K562 (cell line): ENCODE data around the gene CAPN11.

DNA sequence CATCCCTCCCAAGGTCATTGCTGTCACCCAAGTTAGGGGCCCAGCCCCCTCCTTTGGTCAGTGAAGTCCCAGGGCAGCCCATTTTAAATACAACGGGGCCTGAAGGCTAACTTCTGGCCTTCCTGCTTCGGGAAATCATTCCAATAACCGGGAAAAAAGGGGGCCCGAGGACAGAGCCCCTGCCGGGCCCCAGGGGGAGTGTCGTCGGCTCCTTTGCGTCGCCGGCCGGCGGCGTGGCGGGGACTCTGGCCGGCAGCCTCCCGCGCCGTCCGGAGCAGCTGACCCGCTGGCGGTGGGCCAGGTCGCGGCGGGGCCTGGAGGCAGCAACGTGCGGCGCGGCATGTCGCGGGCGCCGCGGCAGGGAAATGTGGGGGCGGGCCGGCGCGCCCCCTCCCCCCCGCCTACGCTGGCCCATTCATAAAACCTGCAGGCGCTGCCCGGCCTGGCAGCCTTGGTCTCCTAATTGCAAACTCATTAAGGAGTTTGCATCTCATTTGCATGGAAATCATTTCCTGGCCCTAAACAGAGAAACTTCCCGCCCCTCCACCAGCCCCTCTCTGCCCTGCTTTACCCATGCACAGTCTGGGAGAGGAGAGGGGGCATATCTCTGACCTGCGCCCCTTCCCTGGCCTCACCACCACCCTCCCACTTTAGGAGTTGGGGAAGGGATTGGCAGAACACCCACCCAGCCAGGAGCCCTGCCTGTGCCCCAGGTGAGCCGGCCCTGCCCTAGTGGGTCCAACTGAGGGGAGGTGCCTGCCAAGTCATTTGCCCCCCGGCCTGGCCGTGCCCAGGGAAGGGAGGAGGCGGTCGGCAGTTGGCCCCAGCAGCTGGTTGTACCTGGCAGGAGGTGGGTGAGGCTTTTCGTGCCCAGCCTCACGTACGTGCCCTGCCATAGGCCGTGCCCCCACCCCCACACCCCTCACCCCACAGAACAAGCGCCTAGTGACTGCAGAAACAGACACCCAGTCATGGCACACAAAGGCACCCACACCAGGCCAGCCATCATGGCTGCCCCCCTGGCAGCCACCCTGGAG lies 50.6 kb downstream of the MRPL14 start:
- RAMPAGE, long total RNA: no peak
- RRBS: 21% methylated on average over 11 of the region's 53 CpGs
PRO-cap:
- standard: bidirectional peak, plus-strand start at position 300 of the sequence, minus-strand start at position 247 of the sequence; bidirectional peak, plus-strand start at position 418 of the sequence, minus-strand start at position 367 of the sequence
- CoPRO, capped RNA only, 2 experiments: peak in 1 of 2 experiments; most common plus-strand start position 341 of the sequence (in 1); most common minus-strand start position 247 of the sequence (in 1)
- CoPRO, capped and uncapped RNA, 2 experiments: peak in 1 of 2 experiments; most common plus-strand start position 272 of the sequence (in 1); most common minus-strand start position 247 of the sequence (in 1)
- CoPRO, uncapped RNA only, 2 experiments: no peak in any of the 2 experiments
CAGE:
- cytosol, long polyA plus RNA: no peak
- long polyA plus RNA: no peak
- nucleolus, long total RNA: no peak
- nucleus, long polyA plus RNA: no peak

GRCh38 chr6:44084394-44085192 lies 42.7 kb downstream of the MRPL14 start:
- RAMPAGE, long total RNA: no peak
- RRBS: no CpG with 5 or more reads among the region's 9 CpGs
PRO-cap:
- standard: no peak
- CoPRO, capped RNA only, 2 experiments: no peak in any of the 2 experiments
- CoPRO, capped and uncapped RNA, 2 experiments: no peak in any of the 2 experiments
- CoPRO, uncapped RNA only, 2 experiments: no peak in any of the 2 experiments
CAGE:
- cytosol, long polyA plus RNA: no peak
- long polyA plus RNA: no peak
- nucleolus, long total RNA: no peak
- nucleus, long polyA plus RNA: no peak

- RAMPAGE, long total RNA: no peak
- RRBS: 89% methylated on average over 3 of the region's 5 CpGs
PRO-cap:
- standard: no peak
- CoPRO, capped RNA only, 2 experiments: no peak in any of the 2 experiments
- CoPRO, capped and uncapped RNA, 2 experiments: no peak in any of the 2 experiments
- CoPRO, uncapped RNA only, 2 experiments: no peak in any of the 2 experiments
CAGE:
- cytosol, long polyA plus RNA: no peak
- long polyA plus RNA: no peak
- nucleolus, long total RNA: no peak
- nucleus, long polyA plus RNA: no peak
Measured at GRCh38 chr6:44136251-44136642, 8.9 kb downstream of the TMEM63B start.

GRCh38 chr6:44148489-44149484 lies 9.8 kb upstream of the CAPN11 start:
- RAMPAGE, long total RNA: no peak
- RRBS: no CpG with 5 or more reads among the region's 18 CpGs
PRO-cap:
- standard: no peak
- CoPRO, capped RNA only, 2 experiments: no peak in any of the 2 experiments
- CoPRO, capped and uncapped RNA, 2 experiments: no peak in any of the 2 experiments
- CoPRO, uncapped RNA only, 2 experiments: peak in 1 of 2 experiments; most common plus-strand start chr6:44149187 (in 1)
CAGE:
- cytosol, long polyA plus RNA: no peak
- long polyA plus RNA: no peak
- nucleolus, long total RNA: no peak
- nucleus, long polyA plus RNA: no peak

GRCh38 chr6:44158600-44158913 lies at the start of gene CAPN11:
TSS of gene CAPN11 (plus strand) at chr6:44158820.
- RAMPAGE, long total RNA: no peak
- RRBS: no CpG with 5 or more reads among the region's 3 CpGs
PRO-cap:
- standard: no peak
- CoPRO, capped RNA only, 2 experiments: no peak in any of the 2 experiments
- CoPRO, capped and uncapped RNA, 2 experiments: no peak in any of the 2 experiments
- CoPRO, uncapped RNA only, 2 experiments: no peak in any of the 2 experiments
CAGE:
- cytosol, long polyA plus RNA: no peak
- long polyA plus RNA: no peak
- nucleolus, long total RNA: no peak
- nucleus, long polyA plus RNA: no peak

GRCh38 chr6:44217926-44218921 lies 1.5 kb downstream of the MYMX start:
- RAMPAGE, long total RNA: no peak
- RRBS: no CpG with 5 or more reads among the region's 12 CpGs
PRO-cap:
- standard: no peak
- CoPRO, capped RNA only, 2 experiments: no peak in any of the 2 experiments
- CoPRO, capped and uncapped RNA, 2 experiments: no peak in any of the 2 experiments
- CoPRO, uncapped RNA only, 2 experiments: no peak in any of the 2 experiments
CAGE:
- cytosol, long polyA plus RNA: no peak
- long polyA plus RNA: no peak
- nucleolus, long total RNA: no peak
- nucleus, long polyA plus RNA: no peak

- RAMPAGE, long total RNA: no peak
- RRBS: no CpG with 5 or more reads among the region's 28 CpGs
PRO-cap:
- standard: bidirectional peak, plus-strand start at chr6:44237729, minus-strand start at chr6:44237533
- CoPRO, capped RNA only, 2 experiments: peak in 2 of 2 experiments; most common plus-strand start chr6:44237724 (in 1); most common minus-strand start chr6:44237530 (in 1)
- CoPRO, capped and uncapped RNA, 2 experiments: no peak in any of the 2 experiments
- CoPRO, uncapped RNA only, 2 experiments: peak in 2 of 2 experiments; most common plus-strand start chr6:44236982 (in 1); most common minus-strand start chr6:44237644 (in 1)
CAGE:
- cytosol, long polyA plus RNA: no peak
- long polyA plus RNA: no peak
- nucleolus, long total RNA: no peak
- nucleus, long polyA plus RNA: no peak
Measured at GRCh38 chr6:44236863-44237852, 9.7 kb upstream of the HSP90AB1 start.

GRCh38 chr6:44245672-44246747 lies 891 bp upstream of the HSP90AB1 start:
- RAMPAGE, long total RNA: no peak
- RRBS: no CpG with 5 or more reads among the region's 71 CpGs
PRO-cap:
- standard: bidirectional peak, plus-strand start at chr6:44246504, minus-strand start at chr6:44246349
- CoPRO, capped RNA only, 2 experiments: peak in 2 of 2 experiments; most common plus-strand start chr6:44246470 (in 1); most common minus-strand start chr6:44246349 (in 2)
- CoPRO, capped and uncapped RNA, 2 experiments: no peak in any of the 2 experiments
- CoPRO, uncapped RNA only, 2 experiments: peak in 1 of 2 experiments; most common plus-strand start chr6:44246491 (in 1); most common minus-strand start chr6:44246343 (in 1)
CAGE:
- cytosol, long polyA plus RNA: no peak
- long polyA plus RNA: no peak
- nucleolus, long total RNA: no peak
- nucleus, long polyA plus RNA: no peak

DNA sequence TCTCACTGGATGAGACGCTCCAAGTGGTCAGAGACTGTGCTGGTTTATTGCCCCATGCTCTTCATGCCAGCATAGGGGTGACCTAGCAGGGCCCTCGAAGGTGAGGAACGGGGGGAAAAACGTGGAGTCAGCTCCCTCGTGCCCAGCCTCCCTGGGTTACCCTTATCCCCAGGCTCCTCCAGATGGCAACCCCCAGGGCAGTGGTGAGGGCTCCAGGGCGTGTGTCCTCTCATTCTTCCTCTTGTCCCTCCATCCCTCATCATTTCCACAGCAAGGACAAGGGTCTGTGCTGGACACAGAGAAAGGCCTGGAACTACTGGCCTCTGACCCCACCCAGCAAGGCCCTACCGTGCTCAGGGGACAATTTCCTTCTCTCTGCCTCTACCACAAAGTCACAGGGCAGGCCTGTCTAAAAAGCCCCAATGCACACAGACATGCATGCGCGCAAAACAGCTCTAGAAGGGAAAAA lies 923 bp upstream of the SLC35B2 start:
- RAMPAGE, long total RNA: no peak
- RRBS: no CpG with 5 or more reads among the region's 9 CpGs
PRO-cap:
- standard: no peak
- CoPRO, capped RNA only, 2 experiments: no peak in any of the 2 experiments
- CoPRO, capped and uncapped RNA, 2 experiments: no peak in any of the 2 experiments
- CoPRO, uncapped RNA only, 2 experiments: peak in 1 of 2 experiments; most common plus-strand start position 258 of the sequence (in 1); most common minus-strand start position 46 of the sequence (in 1)
CAGE:
- cytosol, long polyA plus RNA: no peak
- long polyA plus RNA: no peak
- nucleolus, long total RNA: no peak
- nucleus, long polyA plus RNA: no peak

- RAMPAGE, long total RNA: no peak
- RRBS: no CpG with 5 or more reads among the region's 12 CpGs
PRO-cap:
- standard: no peak
- CoPRO, capped RNA only, 2 experiments: no peak in any of the 2 experiments
- CoPRO, capped and uncapped RNA, 2 experiments: no peak in any of the 2 experiments
- CoPRO, uncapped RNA only, 2 experiments: no peak in any of the 2 experiments
CAGE:
- cytosol, long polyA plus RNA: no peak
- long polyA plus RNA: no peak
- nucleolus, long total RNA: no peak
- nucleus, long polyA plus RNA: no peak
Measured at GRCh38 chr6:44262873-44263912, 2.2 kb downstream of the NFKBIE start.

- RAMPAGE, long total RNA: no peak
- RRBS: no CpG with 5 or more reads among the region's 12 CpGs
PRO-cap:
- standard: no peak
- CoPRO, capped RNA only, 2 experiments: no peak in any of the 2 experiments
- CoPRO, capped and uncapped RNA, 2 experiments: no peak in any of the 2 experiments
- CoPRO, uncapped RNA only, 2 experiments: no peak in any of the 2 experiments
CAGE:
- cytosol, long polyA plus RNA: no peak
- long polyA plus RNA: no peak
- nucleolus, long total RNA: no peak
- nucleus, long polyA plus RNA: no peak
Measured at GRCh38 chr6:44272880-44273335, 2.7 kb downstream of the TMEM151B start.

- RAMPAGE, long total RNA: no peak
- RRBS: 12% methylated on average over 26 of the region's 85 CpGs
PRO-cap:
- standard: no peak
- CoPRO, capped RNA only, 2 experiments: no peak in any of the 2 experiments
- CoPRO, capped and uncapped RNA, 2 experiments: no peak in any of the 2 experiments
- CoPRO, uncapped RNA only, 2 experiments: no peak in any of the 2 experiments
CAGE:
- cytosol, long polyA plus RNA: no peak
- long polyA plus RNA: no peak
- nucleolus, long total RNA: no peak
- nucleus, long polyA plus RNA: no peak
Measured at GRCh38 chr6:44275780-44276461, 5.7 kb downstream of the TMEM151B start.

DNA sequence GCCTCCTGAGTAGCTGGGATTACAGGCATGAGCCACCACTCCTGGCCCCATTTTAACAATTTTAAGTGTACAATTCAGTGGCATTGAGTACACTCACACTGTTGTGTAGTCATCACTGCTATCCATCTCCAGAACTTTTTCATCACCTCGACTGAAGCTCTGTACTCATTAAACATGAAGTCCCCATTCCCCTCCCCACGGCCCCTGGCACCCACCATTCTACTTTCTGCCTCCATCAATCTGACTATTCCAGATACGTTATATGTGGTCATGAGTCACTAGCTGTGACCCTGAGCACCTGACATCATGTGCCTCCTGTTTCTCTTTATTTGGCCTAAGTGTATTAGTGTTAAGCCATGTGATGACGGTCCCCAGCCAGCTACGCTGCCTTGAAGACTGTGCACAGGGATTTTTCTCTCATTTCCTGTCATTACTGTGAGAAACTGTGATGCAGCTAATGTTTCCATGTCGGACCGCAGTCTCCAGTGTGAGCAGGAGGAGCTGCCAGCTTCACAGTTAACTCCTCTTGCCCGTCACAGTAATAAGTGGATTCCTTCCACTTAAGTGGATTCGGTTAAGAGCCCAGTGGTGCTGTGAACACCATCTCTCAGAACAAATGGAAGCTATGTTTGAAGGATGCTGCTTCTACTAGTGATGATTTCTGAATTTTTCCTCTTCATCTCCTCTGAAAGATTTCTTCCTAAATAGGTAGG lies 9.9 kb upstream of the SPATS1 start:
- RAMPAGE, long total RNA: no peak
- RRBS: no CpG with 5 or more reads among the region's 9 CpGs
PRO-cap:
- standard: no peak
- CoPRO, capped RNA only, 2 experiments: no peak in any of the 2 experiments
- CoPRO, capped and uncapped RNA, 2 experiments: no peak in any of the 2 experiments
- CoPRO, uncapped RNA only, 2 experiments: no peak in any of the 2 experiments
CAGE:
- cytosol, long polyA plus RNA: no peak
- long polyA plus RNA: no peak
- nucleolus, long total RNA: no peak
- nucleus, long polyA plus RNA: no peak

GRCh38 chr6:44475555-44476118 lies 88.1 kb downstream of the CDC5L start:
- RAMPAGE, long total RNA: no peak
- RRBS: no CpG with 5 or more reads among the region's 18 CpGs
PRO-cap:
- standard: no peak
- CoPRO, capped RNA only, 2 experiments: no peak in any of the 2 experiments
- CoPRO, capped and uncapped RNA, 2 experiments: no peak in any of the 2 experiments
- CoPRO, uncapped RNA only, 2 experiments: no peak in any of the 2 experiments
CAGE:
- cytosol, long polyA plus RNA: no peak
- long polyA plus RNA: no peak
- nucleolus, long total RNA: no peak
- nucleus, long polyA plus RNA: no peak

DNA sequence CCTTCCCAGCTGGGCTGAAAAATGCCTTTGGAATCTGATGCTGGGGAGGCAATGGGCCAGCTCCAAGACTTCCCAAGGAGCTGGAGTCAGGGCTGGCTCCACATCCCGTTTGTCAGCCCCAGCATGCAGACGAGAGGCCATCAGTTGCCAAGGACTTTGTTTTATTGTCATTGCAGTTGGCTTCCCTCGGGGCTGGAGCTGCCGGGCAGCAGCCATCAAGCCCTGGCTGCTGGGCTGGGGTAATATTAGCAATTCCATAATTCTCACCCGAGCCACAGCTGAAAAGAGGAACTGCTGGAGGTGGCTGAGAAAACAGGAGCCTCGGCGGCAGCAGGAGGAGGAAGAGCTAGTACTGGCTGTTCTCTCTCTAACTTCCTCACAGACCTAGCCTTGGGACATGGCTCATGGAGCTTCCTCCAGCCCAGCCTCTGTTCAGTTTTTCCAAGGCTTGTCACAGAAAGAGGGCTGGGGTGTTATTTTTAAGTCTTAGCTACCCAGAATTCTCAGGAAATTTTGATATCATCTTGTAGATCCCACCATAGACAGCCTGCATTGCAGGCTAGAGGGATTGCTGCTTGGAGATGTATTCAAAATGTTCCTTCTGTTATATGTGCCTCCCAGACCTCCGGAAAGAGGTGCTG lies 182.6 kb downstream of the CDC5L start:
- RAMPAGE, long total RNA: no peak
- RRBS: no CpG with 5 or more reads among the region's 8 CpGs
PRO-cap:
- standard: no peak
- CoPRO, capped RNA only, 2 experiments: no peak in any of the 2 experiments
- CoPRO, capped and uncapped RNA, 2 experiments: no peak in any of the 2 experiments
- CoPRO, uncapped RNA only, 2 experiments: no peak in any of the 2 experiments
CAGE:
- cytosol, long polyA plus RNA: no peak
- long polyA plus RNA: no peak
- nucleolus, long total RNA: no peak
- nucleus, long polyA plus RNA: no peak

GRCh38 chr6:44932322-44933638 lies 395.4 kb upstream of the RUNX2 start:
- RAMPAGE, long total RNA: no peak
- RRBS: no CpG with 5 or more reads among the region's 15 CpGs
PRO-cap:
- standard: no peak
- CoPRO, capped RNA only, 2 experiments: no peak in any of the 2 experiments
- CoPRO, capped and uncapped RNA, 2 experiments: no peak in any of the 2 experiments
- CoPRO, uncapped RNA only, 2 experiments: no peak in any of the 2 experiments
CAGE:
- cytosol, long polyA plus RNA: no peak
- long polyA plus RNA: no peak
- nucleolus, long total RNA: no peak
- nucleus, long polyA plus RNA: no peak